Thyroid gland (tissue), 7 donors: ENCODE results near the genes TRIM64B and FUT4.

DNA sequence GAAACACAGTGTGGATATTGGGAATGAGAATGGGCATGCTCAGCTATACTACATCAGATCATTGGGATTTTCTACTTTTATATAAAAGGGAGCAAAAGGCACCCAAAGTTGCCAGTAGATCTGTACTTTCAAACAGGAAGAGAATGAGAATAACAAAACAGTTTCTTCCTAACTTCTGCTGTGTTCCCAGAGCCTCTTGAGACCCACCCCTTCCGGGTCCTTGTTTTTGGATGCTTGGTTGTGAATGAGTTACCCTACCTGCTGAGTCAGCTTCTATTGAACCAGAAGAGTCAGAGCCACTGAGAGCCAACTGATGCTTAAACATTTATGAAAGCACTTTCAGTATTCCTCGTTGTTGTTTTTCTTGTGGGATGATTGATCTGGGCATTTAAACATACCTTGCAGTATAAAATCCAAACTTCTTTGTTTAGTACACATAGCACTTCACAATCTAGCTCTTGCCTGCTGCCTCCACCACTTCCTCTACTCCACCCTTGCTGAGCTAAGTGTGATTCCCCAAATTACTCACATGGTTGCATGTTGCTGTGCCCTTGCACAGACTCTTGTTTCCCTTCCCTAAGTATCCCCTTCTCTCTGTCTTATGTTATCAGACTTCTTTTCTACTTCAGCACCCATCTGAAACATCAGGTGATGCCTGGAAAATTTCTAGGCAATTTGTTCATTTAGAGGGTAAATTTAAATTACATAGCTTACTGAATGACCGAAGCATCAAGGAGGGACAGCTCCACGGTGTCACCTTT, 5.6 kb downstream of the PRSS23 start:
- PRO-cap, 2 experiments, result peak in 1 of 2 experiments; most common plus-strand start position 284 of the sequence (in 1); most common minus-strand start position 198 of the sequence (in 1)
- RAMPAGE, long total RNA, 5 experiments, result no peak in any of the 5 experiments

DNA sequence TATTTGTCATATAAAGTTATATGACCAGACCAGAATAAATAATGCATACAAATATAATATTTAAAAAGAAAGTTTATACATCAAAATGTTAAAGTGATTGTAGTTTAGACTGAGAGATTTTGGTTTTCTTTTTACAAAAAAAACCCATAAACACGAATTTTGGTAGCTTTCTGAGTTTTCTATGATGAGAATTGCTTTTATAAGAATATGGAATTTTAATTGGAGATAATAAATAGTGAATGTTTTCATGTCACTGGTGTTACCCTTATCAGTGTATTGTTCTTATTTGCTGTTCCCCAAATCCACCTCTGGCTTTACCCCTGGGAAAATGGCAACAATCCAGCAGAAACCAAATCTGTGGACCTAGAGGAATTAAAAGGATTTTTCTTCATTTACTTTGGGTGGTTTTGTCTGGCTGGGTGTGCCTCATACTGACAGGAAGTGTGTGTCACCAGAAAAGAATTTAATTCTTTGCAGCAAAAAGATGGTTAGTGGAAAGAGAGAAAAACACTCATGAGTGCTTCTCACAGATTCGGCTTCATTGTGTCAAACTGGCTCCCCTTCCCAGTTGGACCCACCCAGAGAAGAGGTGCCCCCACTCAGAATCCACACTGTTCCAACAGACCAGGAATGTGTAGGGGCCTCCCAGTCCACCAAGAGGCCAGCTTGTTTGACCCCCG, 39.0 kb downstream of the FZD4 start:
- PRO-cap, 2 experiments, result peak in 1 of 2 experiments; most common plus-strand start position 491 of the sequence (in 1)
- RAMPAGE, long total RNA, 5 experiments, result no peak in any of the 5 experiments

GRCh38 chr11:87078977-87079470, 41.3 kb downstream of the TMEM135 start:
- PRO-cap, 2 experiments, result no peak in any of the 2 experiments
- RAMPAGE, long total RNA, 5 experiments, result no peak in any of the 5 experiments

- PRO-cap, 2 experiments, result no peak in any of the 2 experiments
- RAMPAGE, long total RNA, 5 experiments, result no peak in any of the 5 experiments
Measured at GRCh38 chr11:87368813-87369363, 331.2 kb downstream of the TMEM135 start.

GRCh38 chr11:89495709-89496555, 4.8 kb upstream of the NOX4 start:
- PRO-cap, 2 experiments, result peak in 1 of 2 experiments; most common plus-strand start chr11:89496197 (in 1)
- RAMPAGE, long total RNA, 5 experiments, result no peak in any of the 5 experiments

DNA sequence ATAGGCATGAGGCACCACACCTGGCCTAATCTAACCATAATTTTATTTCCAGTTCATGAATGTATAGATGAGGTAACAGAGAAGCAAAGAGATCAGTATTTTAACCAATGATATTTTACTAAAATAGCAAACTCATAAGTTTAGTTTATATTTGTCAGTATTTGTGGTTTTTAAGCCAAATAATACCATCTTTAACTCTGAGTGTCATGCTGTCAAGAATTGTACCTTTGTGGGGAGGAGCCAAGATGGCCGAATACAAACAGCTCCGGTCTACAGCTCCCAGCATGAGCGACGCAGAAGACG, 33.8 kb downstream of the TRIM77 start:
- PRO-cap, 2 experiments, result no peak in any of the 2 experiments
- RAMPAGE, long total RNA, 5 experiments, result no peak in any of the 5 experiments

DNA sequence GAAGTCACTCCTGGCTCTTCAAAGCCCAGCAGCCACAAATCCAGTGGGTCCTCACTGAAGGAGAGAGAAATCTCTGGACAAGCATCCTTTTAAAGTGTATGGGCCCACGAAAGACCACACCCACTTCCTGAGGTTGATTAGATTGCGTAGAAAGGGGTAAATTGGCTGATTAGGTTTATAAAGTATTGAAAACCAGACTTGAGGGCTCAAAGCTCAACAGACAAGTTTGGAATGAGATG, at the start of gene TRIM64B:
Gene TRIM64B (minus strand): TSS at position 65 of the 239 bp plus-strand sequence.
- PRO-cap, 2 experiments, result no peak in any of the 2 experiments
- RAMPAGE, long total RNA, 5 experiments, result no peak in any of the 5 experiments

DNA sequence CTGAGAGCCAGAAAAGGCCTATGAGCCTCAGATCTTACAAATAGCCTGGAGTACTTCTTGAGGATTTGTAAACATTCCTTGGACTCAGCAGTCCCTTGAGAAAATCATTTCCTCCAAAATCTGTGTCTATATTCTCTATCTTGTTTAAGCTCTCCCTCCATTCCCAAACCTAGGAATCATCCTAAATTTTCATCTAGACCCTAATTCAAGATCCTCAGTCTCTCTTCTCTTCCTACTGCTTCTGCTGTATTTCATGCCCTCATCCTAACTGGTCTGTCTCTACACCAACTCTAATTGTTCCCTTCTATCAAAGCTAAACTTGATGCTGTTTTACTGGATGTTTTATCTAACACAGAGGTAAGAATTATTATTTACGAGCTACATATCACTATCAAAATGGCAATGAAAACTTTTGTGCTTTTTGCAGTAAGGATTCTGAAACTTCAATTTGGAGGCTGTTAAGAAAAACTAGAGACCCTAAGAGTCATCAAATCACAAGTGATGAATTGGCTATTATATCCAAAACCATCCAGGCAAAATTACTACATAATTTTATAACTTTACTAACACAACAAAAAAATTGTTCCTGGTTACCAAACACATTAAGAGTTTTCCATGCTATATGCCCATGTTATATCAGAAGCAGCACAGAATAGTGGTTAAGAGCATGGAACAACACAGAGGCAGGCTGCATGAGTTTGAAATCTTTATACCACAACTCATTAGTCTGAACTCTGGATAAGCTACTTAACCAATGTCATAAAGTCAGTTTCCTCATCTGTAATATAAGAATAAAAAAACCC, 25.1 kb downstream of the CHORDC1 start:
- PRO-cap, 2 experiments, result no peak in any of the 2 experiments
- RAMPAGE, long total RNA, 5 experiments, result no peak in any of the 5 experiments

- PRO-cap, 2 experiments, result no peak in any of the 2 experiments
- RAMPAGE, long total RNA, 5 experiments, result no peak in any of the 5 experiments
Measured at GRCh38 chr11:90203280-90203591, 19.6 kb downstream of the CHORDC1 start.

DNA sequence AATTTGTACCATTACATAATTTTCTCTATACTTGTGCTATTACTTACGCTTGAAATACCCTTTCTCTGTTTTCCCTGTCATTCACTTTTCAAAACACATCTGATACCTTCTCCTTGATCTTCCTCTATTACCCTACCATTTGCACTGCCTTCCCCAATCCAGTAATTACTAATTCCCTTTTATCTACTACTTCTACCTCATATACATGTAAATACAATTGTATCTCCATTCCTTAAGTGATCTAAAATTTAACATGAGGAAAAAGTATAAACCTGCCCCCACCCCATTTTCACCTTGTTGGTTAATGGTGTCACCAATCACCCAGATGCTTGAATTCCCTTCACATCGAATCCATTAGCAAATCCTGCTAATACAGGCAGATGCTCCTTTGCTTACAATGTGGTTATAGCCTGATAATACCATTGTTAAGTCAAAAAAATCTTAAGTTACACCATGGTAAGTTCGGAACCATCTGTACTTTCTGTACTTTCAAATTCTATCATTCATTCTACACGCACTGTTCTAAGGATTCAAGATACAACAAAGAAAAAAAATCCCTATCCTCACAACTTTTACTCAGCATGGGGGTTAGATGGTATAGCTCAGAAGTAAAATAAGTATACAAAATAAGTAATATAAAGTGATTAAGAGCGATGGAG, 13.8 kb downstream of the CHORDC1 start:
- PRO-cap, 2 experiments, result no peak in any of the 2 experiments
- RAMPAGE, long total RNA, 5 experiments, result no peak in any of the 5 experiments

- PRO-cap, 2 experiments, result no peak in any of the 2 experiments
- RAMPAGE, long total RNA, 5 experiments, result no peak in any of the 5 experiments
Measured at GRCh38 chr11:91982225-91982483, 242.5 kb upstream of the FAT3 start.

- PRO-cap, 2 experiments, result no peak in any of the 2 experiments
- RAMPAGE, long total RNA, 5 experiments, result no peak in any of the 5 experiments
Measured at GRCh38 chr11:93216582-93216923, 18.8 kb upstream of the SLC36A4 start.

DNA sequence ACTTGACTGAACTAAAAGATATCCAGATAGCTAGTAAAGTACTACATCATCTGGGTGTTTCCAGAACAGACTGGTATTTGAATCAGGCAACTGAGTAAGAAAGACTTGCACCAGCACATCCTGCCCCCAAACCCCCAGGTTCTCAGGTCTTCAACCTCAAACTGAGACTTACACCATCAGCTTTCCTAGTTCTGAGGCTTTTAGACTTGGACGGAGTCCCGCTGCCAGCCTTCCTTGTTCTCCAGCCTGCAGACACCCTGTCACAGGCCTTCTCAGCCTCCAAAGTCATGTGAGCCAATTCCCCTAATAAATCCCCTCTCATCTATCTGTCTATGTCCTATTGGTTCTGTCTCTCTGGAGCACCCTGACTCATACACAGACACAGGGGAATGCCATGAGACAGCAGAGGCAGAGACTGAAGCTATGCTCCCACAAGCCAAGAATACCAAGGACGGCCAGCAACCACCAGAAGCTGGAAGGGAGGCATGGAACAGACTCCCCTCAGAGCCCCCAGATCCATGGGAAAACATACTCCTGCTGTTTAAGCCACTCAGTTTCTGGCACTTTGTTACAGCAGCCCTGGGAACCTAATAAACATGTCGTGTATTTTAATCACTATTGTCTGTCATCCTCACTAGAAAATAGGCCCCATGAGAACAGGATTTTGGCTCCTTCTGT, 10.8 kb downstream of the SMCO4 start:
- PRO-cap, 2 experiments, result no peak in any of the 2 experiments
- RAMPAGE, long total RNA, 5 experiments, result no peak in any of the 5 experiments

- PRO-cap, 2 experiments, result peak in 2 of 2 experiments; most common plus-strand start chr11:94129572 (in 2); most common minus-strand start chr11:94129417 (in 1)
- RAMPAGE, long total RNA, 5 experiments, result no peak in any of the 5 experiments
Measured at GRCh38 chr11:94129351-94129653, 661 bp downstream of the PANX1 start.

GRCh38 chr11:94134752-94135729, 6.4 kb downstream of the PANX1 start:
- PRO-cap, 2 experiments, result no peak in any of the 2 experiments
- RAMPAGE, long total RNA, 5 experiments, result no peak in any of the 5 experiments

GRCh38 chr11:94183165-94184365, 54.9 kb downstream of the PANX1 start:
- PRO-cap, 2 experiments, result peak in 2 of 2 experiments; most common plus-strand start chr11:94184005 (in 2); most common minus-strand start chr11:94183954 (in 1)
- RAMPAGE, long total RNA, 5 experiments, result no peak in any of the 5 experiments

- PRO-cap, 2 experiments, result peak in 2 of 2 experiments; most common plus-strand start chr11:94543921 (in 2); most common minus-strand start chr11:94543955 (in 2)
- RAMPAGE, long total RNA, 5 experiments, result start-site peak on the plus strand in 3 of 5 experiments, at chr11:94543856-94543957 at its widest, 11 to 32 reads per replicate; start-site peak on the minus strand in 2 of 5 experiments, at chr11:94544110-94544266 at its widest, 6 to 33 reads per replicate
Measured at GRCh38 chr11:94543355-94544511, at the start of gene FUT4. Gene FUT4, plus strand, starts transcription at chr11:94543921.

DNA sequence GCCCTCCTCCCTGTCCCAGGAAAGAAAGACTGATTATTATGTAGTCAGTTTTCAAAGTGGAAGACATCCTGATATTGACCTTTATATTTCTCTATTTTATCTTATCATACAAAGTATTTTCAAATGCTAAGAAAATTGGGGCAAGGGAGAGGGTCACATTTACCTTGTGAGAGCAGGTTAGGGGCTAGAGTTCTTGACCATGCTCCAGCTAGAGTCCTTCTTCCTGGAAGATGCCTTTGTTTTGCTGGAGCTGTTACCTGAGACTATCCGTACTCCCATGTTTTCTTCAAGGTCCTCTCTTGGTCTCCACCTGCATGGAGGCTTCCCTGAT, 24.6 kb downstream of the PIWIL4 start:
- PRO-cap, 2 experiments, result no peak in any of the 2 experiments
- RAMPAGE, long total RNA, 5 experiments, result no peak in any of the 5 experiments

DNA sequence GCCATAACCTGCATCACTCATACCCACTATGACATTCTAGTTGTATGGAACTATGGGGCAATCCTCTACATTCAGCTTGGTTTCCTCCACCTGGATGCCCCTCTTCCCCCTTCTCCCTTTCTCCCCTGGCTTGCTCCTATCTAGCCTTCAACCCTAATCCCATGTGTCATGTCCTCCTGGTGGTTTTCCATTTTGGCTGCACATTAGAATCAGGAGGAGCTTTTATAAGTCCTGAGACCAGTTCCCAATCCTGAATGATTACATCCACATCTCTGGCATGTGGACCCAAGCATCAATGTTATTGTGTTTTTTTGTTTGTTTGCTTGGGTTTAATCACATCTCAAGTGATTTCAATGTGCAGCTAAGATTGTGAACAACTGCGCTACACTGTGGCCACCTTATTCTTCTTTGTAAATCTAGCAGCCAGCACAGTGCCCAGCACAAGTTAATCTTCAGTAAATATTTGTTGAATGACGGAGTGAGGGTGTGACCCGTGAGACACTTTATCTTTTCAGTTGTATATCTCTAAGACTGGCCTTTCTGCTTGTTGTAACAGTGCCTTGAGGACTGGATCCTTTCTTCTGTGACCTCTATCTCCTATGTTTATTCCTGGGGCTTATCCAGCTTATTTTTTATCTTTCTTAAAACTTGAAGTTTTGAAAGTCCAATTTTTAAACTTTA, 21.6 kb upstream of the AMOTL1 start:
- PRO-cap, 2 experiments, result no peak in any of the 2 experiments
- RAMPAGE, long total RNA, 5 experiments, result no peak in any of the 5 experiments

DNA sequence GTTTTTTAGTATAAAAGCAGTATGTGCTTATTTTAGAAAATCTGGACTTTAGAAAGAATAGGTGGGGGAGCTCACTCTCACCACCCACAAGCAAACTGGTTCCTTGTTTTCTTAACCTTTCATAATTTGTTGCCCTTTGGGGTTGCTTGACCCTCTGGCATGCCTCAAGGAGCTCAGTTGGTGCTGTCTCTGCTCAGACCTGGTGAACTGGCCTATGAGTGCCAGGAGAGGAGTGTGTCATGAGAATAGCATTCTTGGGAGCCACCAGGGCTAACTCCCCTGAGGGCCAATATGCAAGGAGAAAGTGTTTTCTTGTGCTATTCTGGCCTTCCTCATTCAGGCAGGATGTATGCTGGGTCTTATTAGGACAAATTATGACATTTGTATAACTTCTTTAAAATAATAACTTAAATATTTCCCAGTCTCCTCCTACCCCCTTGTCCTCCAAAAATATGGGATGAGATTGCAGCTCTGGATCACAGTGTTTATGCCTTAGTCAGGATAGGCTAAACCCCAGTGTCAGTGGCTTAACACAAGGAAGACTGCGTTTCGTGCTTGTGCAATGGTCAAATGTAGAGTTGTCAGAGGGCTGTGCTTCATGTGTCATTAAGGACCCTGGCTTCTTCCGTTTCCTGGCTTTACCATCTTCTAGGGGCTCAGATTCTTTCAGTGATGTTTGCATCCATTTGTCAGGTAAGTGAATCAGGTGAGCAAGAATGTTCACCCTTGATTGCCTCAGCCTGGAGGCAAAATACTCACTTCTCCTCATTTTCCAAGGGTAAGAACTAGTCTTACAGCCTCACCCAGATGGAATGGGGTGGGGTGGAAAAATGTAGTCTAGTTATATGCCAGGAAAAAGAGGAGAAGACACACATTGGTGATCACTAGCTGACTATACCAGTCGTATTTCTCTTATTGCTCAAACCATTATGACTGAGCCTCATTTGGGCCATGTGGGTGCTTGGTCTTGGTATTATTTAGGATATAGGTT, 20.7 kb upstream of the AMOTL1 start:
- PRO-cap, 2 experiments, result no peak in any of the 2 experiments
- RAMPAGE, long total RNA, 5 experiments, result no peak in any of the 5 experiments